Upper lobe of left lung (tissue), 5 donors: ENCODE measurements around the gene WDR35.

GRCh38 chr2:19362878-19363517 lies 4.6 kb upstream of the OSR1 start:
- PRO-cap, 2 experiments: no peak in any of the 2 experiments
- RAMPAGE, long total RNA, 4 experiments: no peak in any of the 4 experiments

- PRO-cap, 2 experiments: no peak in any of the 2 experiments
- RAMPAGE, long total RNA, 4 experiments: no peak in any of the 4 experiments
Observed at GRCh38 chr2:19711406-19712178, 190.2 kb downstream of the TTC32 start.

DNA sequence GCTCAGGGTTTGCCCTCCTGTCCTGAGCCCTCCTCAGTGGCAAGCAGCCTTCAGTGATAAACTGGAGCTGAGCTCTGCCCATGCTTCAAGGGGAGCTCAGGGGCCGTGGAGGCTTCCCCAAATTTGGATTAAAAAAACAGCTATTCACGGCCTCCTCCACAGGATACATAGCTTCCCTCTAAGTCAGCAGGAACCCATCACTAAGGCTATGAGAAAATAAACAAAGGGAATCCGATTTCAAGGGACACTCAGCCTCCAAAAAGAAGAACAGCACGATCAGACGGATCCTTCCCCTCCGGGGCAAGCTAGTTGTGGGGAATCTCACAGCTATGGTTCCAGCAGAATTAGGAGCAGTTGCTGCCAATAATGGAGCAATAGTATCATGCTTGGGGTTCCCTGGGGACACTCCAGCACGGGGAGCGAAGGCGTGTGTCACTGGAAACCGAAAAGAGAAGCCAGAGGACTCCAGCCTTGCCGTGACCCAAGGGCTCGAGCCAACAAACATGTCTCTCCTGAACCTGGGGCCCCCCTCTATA lies 163.1 kb downstream of the TTC32 start:
- PRO-cap, 2 experiments: no peak in any of the 2 experiments
- RAMPAGE, long total RNA, 4 experiments: no peak in any of the 4 experiments

DNA sequence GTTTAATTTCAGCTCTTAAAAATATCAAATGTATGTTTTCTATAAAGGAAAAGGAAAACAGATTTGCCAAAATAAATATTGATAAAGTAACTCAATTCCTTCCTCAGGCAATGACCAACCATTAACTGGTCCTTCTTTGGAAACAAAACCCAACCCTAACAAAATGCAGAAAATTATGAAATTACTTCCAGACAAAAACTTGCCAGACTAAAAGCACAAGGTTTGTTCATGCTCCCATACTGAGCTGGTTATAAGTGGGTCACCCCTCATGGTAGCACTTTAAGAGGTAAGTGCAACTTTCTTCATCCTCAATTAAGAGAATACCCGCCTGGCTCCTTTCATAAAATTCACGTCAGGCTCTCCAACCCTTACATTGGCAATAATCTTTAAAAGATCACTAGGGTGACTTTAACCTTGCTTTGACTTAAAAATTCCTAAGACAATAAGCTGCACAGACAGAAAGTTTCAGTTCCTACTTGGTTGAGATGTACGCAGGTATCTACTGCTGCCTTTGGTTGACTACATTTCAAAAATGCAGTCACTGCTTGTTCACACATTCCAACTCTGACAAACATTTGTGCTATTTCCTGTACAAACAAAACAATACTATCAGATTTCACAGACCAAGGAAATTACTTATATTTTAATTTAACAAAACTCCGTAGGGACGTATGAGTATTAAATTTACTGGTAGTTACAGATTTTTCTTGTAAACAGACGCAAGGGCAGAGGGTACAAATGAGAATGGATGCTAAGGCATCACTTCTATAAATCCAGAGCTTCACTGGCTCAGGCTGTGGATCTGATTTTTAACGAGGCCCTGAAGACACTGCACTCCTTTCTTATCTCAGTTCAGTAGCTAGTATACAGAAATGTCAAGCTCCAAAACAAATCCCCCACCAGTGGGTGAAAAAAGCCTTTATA lies 31.4 kb upstream of the TTC32 start:
- PRO-cap, 2 experiments: peak in 1 of 2 experiments; most common minus-strand start position 523 of the sequence (in 1)
- RAMPAGE, long total RNA, 4 experiments: no peak in any of the 4 experiments

DNA sequence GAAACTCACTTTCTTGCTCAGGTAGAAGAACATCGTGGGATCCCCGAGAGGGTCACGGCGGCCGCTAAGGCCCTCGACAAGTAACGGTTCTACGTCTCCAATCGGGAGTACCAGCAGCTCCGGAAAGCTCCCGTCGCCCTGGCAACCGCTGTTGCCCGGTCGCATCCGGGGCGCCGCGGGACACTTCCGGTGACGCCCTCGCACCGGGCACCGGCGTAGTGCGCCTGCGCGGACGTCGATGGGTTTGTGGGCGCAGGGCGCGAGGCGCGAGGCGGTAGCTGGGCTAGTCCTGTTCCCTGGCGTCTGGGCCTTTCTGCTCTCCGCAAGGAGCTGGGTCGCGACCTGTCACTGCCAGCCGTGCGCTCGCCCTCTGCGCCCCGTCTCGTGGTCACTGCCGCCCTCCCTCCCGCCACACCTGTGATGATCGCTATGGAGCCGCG lies at the start of gene WDR35:
Gene WDR35, minus strand, starts transcription at position 123 of the 440 bp plus-strand sequence.
- PRO-cap, 2 experiments: peak in 2 of 2 experiments; most common plus-strand start position 229 of the sequence (in 1); most common minus-strand start position 82 of the sequence (in 1)
- RAMPAGE, long total RNA, 4 experiments: start-site peak on the plus strand in 3 of 4 experiments, centred at positions 217 to 230 of the sequence, 9 to 30 reads per replicate; start-site peak on the minus strand in 4 of 4 experiments, centred at positions 113 to 138 of the sequence, 56 to 641 reads per replicate

- PRO-cap, 2 experiments: no peak in any of the 2 experiments
- RAMPAGE, long total RNA, 4 experiments: no peak in any of the 4 experiments
Observed at GRCh38 chr2:20032438-20033489, 18.7 kb downstream of the LAPTM4A start.

GRCh38 chr2:20051093-20051305 lies 429 bp downstream of the LAPTM4A start:
- PRO-cap, 2 experiments: peak in 1 of 2 experiments; most common minus-strand start chr2:20051237 (in 1)
- RAMPAGE, long total RNA, 4 experiments: no peak in any of the 4 experiments

- PRO-cap, 2 experiments: no peak in any of the 2 experiments
- RAMPAGE, long total RNA, 4 experiments: no peak in any of the 4 experiments
Observed at GRCh38 chr2:20071392-20072464, 20.3 kb upstream of the LAPTM4A start.

DNA sequence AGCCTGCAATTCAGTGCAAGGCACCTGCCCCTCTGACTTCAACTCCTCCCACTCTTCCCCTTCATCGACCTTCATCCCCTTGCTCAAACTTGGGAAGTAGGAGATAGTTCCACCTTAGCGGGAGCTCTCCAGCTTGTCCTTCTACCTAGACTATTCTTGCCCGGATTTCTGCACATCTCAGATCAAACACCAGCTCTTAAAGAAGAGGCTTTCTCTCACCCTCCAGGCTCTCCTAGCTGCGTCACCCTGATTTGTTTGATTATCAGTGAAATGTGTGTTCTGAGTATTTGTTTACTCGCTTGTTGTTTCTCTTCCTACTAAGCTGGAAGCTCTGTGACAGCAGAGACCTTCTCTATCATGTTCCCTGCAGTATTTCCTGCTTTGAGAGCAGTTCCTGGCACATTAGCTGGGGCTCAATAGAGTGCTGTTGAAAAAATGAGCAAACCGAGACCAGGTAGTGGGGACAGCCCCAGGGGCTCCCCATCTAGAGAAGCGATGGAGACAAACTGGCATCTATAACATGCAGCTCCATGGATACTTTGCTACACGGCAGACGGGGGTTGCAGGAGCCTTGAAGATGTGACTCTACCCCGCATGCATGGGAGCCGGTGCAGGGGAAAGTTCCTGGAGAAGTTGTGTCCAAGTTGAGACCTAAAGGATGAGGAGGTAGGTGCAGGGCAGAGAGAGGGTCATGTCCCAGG lies 70.7 kb upstream of the LAPTM4A start:
- PRO-cap, 2 experiments: no peak in any of the 2 experiments
- RAMPAGE, long total RNA, 4 experiments: no peak in any of the 4 experiments

GRCh38 chr2:20155888-20156652 lies 68.9 kb downstream of the SDC1 start:
- PRO-cap, 2 experiments: no peak in any of the 2 experiments
- RAMPAGE, long total RNA, 4 experiments: no peak in any of the 4 experiments

GRCh38 chr2:20182362-20183054 lies 42.4 kb downstream of the SDC1 start:
- PRO-cap, 2 experiments: no peak in any of the 2 experiments
- RAMPAGE, long total RNA, 4 experiments: no peak in any of the 4 experiments

- PRO-cap, 2 experiments: no peak in any of the 2 experiments
- RAMPAGE, long total RNA, 4 experiments: no peak in any of the 4 experiments
Observed at GRCh38 chr2:20185313-20186060, 39.4 kb downstream of the SDC1 start.

GRCh38 chr2:20200672-20201799 lies 23.9 kb downstream of the SDC1 start:
- PRO-cap, 2 experiments: no peak in any of the 2 experiments
- RAMPAGE, long total RNA, 4 experiments: no peak in any of the 4 experiments

DNA sequence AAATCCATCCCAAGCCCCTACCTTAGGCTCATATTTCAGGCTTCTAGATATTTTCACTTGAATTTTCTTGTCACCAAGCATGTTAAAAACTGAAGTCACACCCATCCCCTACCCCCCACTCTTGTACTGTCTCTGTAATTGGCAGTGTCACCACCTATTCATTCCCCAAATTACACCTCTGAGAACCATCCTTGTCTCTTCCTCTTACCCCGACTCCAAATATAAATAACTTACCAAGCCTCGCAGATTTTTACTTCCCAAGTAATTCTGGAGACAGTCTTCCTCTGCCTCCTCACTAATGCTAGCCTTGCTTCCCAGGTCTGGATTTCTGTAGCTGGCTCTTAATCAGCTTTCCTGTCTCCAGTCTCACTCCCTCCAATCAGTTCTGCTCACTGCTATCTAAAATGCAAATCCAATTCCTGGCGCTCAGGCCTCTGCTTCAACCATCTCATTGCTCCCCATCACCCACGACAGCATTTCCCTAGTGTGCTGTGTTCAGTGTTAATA lies 1.3 kb upstream of the PUM2 start:
- PRO-cap, 2 experiments: no peak in any of the 2 experiments
- RAMPAGE, long total RNA, 4 experiments: no peak in any of the 4 experiments

DNA sequence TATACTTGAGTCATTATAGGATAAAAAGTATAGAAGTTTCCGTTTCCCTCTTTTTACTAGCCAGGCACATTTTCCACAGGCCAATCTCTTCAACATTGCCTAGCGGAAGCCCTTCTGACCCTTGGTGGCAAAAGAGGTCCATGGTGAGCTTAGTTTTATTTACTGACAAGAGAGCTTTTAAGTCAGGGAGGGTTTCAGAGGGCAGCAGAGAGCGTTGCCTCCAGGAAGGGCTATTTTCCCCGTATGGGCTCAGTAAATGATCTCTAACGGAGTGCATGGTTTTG lies 15.1 kb upstream of the RHOB start:
- PRO-cap, 2 experiments: no peak in any of the 2 experiments
- RAMPAGE, long total RNA, 4 experiments: no peak in any of the 4 experiments

DNA sequence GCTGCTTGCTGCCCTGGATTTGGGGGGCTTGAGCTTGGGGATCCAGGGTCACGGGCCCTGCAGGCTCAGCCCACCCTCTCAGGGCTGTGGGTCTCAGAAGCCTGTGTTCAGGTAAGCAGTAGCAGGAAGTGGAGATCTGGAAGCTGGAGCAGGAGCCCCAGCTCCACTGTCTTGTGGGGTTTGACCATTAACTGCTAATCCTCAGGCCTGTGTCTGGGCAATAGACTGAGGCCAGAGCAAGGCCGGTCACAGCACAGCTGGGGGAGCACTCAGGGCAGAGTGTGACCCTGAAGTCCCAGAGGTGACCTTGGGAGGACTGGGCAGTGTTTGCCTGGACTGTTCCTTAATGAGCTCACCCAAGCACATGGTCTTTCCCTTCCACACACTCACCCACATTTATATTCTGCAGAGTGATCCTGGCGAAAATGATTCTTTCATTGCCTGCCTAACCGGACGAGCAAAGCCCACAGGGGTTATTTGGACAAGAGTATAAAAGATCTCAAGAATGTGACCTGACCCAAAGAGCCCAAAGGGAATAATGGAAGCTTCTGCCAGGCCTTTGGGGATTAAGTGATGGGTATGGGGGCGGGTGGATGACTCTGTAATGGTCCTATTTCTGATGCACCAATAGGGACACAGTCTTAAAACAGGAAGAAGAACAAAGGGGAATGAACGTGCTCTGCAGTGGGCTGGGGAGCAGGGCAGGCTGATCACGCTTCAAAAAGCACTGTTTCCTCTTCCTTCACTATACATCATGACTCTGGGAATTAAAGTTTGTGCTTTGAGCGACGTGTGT lies 27.3 kb downstream of the RHOB start:
- PRO-cap, 2 experiments: no peak in any of the 2 experiments
- RAMPAGE, long total RNA, 4 experiments: no peak in any of the 4 experiments

- PRO-cap, 2 experiments: no peak in any of the 2 experiments
- RAMPAGE, long total RNA, 4 experiments: no peak in any of the 4 experiments
Observed at GRCh38 chr2:20537826-20538134, 90.9 kb downstream of the RHOB start.

DNA sequence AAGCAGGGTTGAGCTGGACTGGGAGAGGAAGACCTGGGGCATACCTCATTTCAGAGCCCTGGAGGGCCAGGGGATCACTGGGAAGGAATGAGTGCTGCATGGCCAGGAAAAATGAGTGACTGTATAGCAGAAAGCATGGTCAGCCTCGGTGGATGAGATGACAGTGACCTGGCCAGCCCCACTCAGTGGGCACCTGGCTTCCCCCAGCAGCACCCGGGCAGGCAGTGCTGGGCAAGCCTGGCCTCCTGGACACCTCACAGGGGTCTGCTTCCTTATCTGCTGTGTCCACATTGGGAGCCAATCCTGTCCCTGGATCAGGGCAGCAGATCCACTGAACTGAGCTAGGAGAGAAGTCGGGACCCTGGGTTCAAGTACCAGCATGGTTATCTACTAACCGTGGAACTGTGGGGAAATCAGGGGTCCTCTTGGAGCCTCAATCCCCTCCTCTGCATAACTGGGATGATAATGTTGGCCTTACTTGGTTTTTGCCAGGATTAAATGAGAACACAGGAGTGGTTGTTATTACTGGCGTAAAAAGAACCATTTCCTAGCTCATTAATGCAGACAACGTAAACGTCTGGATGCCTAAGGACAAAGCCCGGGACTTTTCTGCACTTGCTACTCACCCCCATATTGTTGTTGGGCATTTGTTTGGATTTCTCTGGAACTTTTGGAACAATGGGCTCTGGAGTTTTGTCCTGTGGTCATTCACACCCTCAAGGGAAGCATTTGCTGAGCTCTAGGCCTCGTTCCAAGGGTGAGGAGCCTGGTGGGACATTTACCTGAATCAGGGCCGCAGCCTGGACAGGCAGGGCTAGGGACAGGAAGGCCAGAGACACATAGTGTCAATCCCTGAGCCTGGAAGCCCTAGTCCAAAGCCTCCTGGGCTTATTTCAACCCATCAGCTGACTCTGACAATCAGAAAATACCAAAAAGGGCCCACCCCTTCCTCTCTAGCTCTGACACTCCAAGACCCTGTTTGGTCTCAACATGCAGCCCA lies 76.1 kb downstream of the HS1BP3 start:
- PRO-cap, 2 experiments: no peak in any of the 2 experiments
- RAMPAGE, long total RNA, 4 experiments: no peak in any of the 4 experiments

DNA sequence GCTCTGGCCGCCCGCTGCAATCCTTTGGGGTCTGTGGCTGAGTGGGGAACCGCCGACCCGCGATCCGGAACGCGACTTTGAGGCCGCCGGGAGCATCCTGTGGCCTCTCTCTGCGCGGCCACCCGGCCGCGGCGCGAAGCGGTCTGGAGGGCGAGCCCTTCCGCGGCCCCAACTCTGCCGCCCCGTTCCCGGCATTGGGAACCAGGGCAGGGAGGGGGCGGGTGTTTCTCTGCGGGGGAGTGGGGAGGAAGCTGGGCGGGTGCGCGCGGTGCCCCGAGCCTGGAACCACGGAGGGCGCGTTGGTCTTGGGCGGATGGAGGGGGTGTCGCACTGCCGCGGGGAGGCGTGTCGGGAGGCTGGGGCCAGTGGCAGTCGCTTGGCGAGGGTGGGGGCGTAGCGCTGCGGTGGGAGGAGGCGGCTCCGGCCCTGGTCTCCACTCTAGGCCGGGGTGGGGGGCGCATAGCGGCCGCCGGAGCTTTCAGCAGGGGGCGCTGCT lies 307 bp upstream of the GDF7 start:
- PRO-cap, 2 experiments: no peak in any of the 2 experiments
- RAMPAGE, long total RNA, 4 experiments: no peak in any of the 4 experiments

DNA sequence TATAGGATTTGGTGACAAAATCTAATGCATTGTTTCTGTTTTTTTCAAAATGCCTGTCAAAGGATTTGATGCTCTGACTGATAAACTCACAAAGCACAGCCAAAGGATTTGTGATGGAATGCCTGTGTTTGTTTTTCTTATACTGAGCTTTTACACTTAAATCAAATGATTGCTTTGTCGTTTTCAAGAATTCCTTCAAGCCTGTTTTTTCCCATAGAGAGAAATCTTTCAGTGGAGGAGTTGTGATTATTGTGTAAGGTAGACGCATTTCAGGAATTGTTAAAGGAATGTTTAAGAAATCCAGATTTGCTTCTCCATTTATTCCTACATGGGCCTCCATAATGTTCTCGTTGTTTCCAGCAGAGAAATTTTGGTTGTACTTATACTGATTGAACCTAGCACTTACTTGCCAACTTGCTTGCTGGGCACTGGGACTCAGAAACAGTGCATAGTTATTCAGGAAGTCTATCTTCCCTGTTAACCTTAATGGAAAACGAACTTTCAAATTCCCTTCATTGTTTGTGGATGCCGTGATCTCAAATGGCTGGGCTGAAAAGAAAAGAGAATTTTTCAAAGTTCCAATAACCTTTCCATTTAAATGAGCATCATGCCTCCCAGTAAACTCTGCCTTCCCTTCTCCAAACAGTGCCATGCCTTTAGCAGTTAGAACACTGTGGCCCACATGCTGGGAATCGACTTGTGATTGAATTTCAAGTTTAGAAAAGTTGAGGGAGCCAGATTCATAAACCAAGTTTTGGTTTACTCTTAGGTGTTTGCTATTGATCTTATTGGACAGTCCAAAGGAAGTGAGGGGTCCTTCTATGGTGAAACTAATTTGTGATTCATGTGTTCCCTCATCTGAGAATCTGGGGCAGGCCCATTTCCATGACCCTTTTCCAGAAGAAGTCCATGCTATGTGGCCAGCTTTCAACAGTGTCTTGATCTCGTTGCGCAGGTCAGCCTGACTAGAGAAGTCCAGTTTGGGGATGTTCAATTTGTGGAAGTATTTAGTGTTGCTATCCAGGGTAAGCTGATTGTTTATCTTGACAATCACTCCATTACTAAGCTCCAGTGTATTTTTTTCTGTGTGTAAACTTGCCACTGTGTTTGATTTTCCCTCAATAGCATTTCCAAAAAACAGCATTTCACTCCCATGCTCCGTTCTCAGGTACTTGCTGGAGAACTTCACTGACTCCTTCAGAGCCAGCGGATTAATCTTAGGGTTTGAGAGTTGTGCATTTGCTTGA lies 36.3 kb downstream of the APOB start:
- PRO-cap, 2 experiments: no peak in any of the 2 experiments
- RAMPAGE, long total RNA, 4 experiments: no peak in any of the 4 experiments